ENCODE results near the genes ATRIP, UCN2 and LAMB2.

GRCh38 chr3:48426954-48428094 lies 2.6 kb downstream of the PLXNB1 start:
- PRO-cap, 4 experiments, result peak in 3 of 4 experiments; most common plus-strand start chr3:48427294 (in 3)
- RAMPAGE, long total RNA, 4 experiments, result no peak in any of the 4 experiments

- PRO-cap, 4 experiments, result peak in 4 of 4 experiments; most common plus-strand start chr3:48446779 (in 3); most common minus-strand start chr3:48446611 (in 4)
- RAMPAGE, long total RNA, 4 experiments, result no peak in any of the 4 experiments
Measured at GRCh38 chr3:48445941-48447270, at the start of gene ATRIP. ATRIP (plus strand) TSS chr3:48446737.

GRCh38 chr3:48555167-48555998 lies 1.2 kb downstream of the PFKFB4 start:
- PRO-cap, 4 experiments, result no peak in any of the 4 experiments
- RAMPAGE, long total RNA, 4 experiments, result no peak in any of the 4 experiments

DNA sequence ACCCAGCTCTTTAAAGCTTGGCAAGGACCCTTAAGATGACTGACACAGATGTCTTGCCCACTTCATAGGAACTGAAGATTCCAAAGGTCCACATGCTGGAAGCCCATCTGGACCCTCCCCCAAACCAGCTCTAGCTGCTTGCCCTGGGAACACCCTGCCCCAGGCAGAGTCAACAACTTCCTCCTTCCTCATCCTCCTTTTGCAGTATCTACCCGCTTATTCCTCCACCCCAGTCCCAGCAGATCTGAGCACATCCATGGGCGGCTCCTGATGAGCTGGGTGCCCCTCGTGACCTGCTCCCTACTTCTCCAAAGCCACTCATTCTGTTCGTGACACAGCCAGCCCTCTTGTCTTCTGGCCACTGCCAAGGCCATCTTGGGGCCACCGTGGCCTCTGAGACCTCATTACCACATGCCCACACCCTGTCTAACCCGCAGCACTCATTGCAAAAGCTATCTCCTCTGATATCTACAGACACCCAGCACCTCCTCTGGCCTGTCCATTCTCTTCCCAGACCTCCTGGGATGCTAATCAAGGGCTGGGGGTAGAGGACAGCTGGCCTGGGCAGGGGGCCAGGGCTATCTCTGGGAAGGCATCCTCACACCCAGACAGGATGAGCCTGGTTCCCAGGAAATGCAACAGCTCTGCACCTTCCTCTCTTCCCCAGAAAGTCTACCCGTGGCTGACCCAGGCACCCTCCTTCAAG lies 2.1 kb upstream of the PFKFB4 start:
- PRO-cap, 4 experiments, result no peak in any of the 4 experiments
- RAMPAGE, long total RNA, 4 experiments, result no peak in any of the 4 experiments

DNA sequence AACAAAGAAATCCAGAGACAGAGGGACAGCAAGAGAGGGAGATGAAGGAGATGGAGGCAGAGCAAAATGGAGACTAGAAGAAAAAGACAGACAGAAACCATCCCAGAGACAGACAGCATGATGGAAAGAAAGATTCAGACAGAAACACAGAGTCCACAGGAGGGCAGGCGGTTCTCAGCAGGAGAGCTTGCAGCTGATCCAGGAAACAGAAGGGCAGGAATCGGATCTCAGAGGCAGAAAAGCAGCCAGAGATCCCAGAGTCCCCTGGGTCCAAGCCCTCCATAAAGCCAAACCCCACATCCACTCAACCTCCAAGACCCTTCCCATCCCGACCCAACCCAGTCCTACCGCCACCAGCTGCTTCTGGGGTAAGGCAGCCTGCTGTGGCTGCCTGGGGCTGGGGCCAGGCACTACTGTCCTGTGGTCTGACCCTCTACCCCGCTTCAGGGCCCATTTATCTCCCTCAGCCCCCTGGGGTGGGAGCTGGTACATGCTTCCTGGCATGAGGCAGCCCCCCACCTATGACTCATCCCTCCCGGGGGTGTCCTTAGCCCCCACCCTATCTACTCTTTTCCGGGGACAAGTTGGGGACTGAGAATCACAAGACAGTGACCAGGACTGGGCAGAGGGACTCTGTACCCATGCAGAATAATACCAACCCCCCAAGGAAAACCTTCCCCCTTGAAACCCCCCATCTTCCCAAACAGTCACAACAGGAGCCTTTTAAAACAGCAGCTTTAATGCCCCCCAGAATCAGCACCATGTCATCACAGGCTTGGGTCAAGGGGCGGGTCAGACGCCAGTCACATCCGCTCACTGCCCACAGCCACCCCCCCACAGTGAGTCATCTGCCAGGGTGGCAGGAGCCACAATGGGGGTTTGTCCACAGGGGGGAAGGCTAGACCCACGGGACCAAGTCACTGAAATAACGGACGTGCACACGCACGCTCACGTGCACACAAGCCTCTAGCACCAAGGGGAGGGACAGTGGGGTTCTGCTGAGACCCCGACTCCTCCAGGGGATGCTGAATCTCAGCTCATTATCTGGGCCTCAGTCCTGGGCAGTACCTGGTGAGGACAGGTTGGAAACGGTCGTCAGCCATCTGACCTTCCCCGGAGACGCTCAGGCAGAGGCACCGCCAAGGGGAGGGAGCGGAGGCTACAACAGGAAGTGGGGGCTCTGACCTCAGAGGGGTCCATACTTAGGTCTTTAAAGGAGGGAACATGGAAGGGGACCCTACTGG lies at the start of gene UCN2:
Gene UCN2 (minus strand): TSS at position 427 of the 1,244 bp plus-strand sequence.
- PRO-cap, 4 experiments, result no peak in any of the 4 experiments
- RAMPAGE, long total RNA, 4 experiments, result no peak in any of the 4 experiments

GRCh38 chr3:48594336-48594759 lies 781 bp downstream of the COL7A1 start:
- PRO-cap, 4 experiments, result no peak in any of the 4 experiments
- RAMPAGE, long total RNA, 4 experiments, result no peak in any of the 4 experiments

DNA sequence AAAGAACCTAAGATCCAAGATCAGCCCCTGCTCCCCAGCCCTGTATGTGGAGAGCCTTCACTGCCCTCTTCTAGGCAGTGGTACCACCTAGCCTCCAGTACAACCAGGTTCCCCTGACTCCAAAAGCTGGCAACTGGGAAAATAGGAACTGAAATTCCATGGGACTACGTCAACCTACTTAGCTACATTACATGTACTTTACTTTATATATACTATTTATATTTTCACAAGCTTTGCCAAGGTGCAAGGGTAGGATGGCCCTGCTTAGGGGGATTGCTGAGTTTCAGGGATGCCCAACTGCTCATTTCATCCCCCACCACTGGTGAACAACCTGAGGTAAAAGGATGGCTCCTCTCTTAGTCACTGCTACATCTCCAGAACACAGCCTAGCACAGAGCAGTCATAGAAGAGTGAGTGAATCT lies 6.6 kb upstream of the NCKIPSD start:
- PRO-cap, 4 experiments, result peak in 2 of 4 experiments; most common plus-strand start position 122 of the sequence (in 1)
- RAMPAGE, long total RNA, 4 experiments, result no peak in any of the 4 experiments

DNA sequence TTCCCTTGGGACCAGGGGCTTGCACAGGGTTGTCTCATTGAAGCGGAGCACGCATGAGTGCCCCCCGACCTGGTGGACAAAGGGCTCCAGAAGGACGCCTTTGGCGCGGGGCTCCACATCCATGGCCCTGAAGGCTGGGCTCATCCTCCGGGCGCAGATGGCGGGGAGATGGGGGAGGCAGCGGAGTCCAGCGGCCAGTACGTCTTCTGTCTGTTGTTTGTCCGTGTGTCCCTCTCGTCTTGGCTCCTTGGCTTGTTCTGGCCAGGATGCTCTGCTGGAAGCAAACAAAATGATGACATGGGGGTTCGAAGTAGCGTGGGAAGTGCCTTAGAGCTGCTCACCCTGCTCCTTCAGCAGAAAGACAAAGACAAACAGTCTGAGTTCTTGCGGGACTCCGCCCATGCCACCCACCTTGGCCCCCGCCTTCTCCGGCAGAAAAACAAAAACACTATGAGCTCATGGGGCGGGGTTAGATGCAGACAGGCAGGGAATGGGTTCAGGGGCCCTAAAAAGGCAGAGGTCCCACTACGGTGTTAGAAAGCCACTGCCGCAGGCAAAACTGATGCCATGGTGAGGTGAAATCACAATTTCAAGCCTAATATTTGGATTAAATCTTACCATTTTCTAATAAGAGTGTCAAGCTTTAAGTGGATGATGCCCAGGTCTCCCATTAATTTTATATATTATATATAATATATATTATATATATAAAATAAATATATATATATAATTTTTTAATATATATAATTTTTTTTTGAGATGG lies 9.6 kb upstream of the NCKIPSD start:
- PRO-cap, 4 experiments, result peak in 1 of 4 experiments; most common minus-strand start position 259 of the sequence (in 1)
- RAMPAGE, long total RNA, 4 experiments, result no peak in any of the 4 experiments

DNA sequence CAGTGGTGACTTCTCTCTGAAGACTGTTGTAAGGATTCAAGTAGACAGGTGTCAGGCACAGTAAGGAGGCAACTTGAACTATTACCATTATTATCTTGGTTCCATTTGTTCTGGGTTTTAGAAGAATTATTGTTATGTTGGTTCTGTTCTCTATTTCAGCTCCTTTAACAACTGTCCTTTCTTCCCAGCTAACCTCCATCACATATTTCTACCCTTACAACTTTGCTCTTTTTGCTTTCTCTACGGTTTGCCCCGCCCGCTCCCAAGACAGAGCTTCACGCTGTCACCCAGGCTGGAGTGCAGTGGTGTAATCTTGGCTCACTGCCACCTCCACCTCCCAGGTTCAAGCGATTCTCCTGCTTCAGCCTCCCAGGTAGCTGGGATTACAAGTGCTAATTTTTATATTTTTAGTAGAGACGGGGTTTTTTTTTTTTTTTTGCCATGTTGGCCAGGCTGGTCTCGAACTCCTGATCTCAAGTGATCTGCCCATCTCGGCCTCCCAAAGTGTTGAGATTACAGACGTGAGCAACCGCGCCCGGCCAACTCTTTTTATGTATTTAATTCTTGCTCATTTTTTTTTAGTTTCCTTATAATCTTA lies 51.3 kb downstream of the PRKAR2A start:
- PRO-cap, 4 experiments, result no peak in any of the 4 experiments
- RAMPAGE, long total RNA, 4 experiments, result no peak in any of the 4 experiments

DNA sequence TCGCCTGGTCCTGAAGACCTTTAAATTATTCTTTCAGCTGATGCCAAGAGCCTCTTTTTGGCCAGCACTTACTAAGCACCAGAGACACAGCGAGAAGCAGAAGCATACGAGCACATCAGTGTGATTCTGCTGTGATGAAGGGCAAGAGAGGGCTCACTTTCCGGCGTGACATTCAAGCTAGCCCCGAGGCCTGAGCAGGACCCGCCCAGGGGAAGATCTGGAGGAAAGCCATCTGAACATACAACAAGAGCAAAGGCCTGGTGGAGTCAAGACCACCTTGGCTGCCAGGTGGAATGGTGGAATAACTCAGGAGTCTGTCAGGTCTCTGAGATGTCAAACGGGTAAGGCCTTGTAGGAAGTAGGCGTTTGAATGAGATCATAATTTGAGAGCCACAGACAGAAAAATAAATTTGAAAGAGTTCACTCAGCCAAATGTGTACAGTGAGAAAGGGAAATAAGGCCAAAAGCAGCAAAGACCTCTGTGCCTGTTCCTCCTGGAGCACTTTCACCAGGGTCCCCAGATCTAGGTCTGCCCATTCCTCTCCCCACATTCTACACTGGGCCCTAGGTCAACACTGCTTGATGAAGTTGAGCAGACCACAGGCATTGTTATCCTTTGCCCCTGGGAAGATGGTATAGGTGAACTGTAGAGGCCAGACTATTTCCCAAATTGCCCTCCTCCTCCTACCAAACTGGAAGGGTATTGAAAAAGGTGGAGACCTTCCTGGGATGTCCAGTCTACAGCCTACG lies 569 bp upstream of the PRKAR2A start:
- PRO-cap, 4 experiments, result no peak in any of the 4 experiments
- RAMPAGE, long total RNA, 4 experiments, result no peak in any of the 4 experiments

DNA sequence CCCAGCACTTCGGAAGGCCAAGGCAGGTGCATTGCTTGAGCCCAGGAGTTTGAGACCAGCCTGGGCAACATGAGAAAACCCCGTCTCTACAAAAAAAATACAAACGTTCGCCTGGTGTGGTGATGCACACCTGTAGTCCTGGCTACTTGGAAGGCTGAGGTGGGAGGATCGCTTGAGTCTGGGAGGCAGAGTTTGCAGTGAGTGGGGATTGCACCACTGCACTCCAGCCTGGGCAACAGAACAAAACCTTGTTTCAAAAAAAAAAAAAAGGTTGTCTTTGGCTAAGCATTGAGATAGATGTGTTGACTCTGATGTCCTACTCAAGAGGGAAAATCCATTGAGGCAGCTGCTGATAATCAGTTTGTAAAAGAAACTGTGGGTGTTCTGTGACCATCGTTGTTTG lies 9.0 kb upstream of the P4HTM start:
- PRO-cap, 4 experiments, result peak in 2 of 4 experiments; most common plus-strand start position 191 of the sequence (in 2)
- RAMPAGE, long total RNA, 4 experiments, result no peak in any of the 4 experiments

- PRO-cap, 4 experiments, result peak in 4 of 4 experiments; most common plus-strand start chr3:48989885 (in 3); most common minus-strand start chr3:48989736 (in 4)
- RAMPAGE, long total RNA, 4 experiments, result no peak in any of the 4 experiments
Measured at GRCh38 chr3:48989619-48989994, 434 bp upstream of the P4HTM start.

DNA sequence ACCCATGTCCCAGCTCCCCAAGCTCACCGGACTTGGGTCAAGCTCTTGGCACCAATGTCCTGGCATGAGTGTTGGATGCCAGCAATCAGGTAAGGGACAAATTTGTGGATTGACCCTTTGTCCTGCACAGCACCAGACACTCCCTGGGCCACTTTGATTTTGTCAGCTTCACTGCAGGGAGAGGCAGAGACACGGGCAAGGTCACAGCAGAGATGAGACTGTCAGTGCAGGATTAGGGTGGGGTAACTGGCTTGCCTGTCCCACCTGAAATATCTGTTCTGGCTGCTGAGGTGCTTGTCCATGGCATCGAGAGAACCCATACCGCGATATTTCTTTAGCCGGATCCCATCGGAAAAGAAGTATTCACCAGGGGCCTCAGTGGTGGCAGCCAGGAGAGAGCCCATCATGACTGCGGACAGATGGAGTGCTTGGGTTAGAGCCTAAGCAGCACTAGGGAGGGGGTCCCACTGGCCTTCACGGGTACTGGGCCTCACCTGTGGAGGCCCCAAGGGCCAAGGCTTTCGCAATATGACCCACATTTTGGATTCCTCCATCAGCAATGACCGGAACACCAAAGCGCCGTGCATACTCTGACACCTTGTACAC lies 2.8 kb downstream of the NDUFAF3 start:
- PRO-cap, 4 experiments, result no peak in any of the 4 experiments
- RAMPAGE, long total RNA, 4 experiments, result no peak in any of the 4 experiments

DNA sequence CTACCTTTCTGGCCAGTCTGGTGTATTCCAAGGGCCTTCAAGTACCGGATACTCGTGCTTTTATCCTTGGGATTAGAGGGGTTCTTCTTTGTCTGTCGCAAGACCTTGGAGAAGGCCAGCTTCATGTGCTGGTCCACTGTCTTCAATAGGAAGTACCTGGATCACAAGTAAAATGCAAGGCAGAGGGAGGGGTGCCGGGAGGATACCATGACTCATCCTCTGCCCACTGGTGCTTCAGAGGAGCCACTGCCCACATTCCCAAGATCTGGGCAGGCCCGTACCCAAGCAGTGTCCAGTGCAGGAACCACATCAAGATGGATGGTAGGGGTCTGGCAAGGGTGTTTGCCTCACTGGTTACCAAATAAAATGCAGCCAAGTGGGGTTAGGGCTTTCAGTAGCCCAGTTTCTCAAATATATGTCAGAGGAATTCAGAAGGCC lies 3.4 kb upstream of the IMPDH2 start:
- PRO-cap, 4 experiments, result no peak in any of the 4 experiments
- RAMPAGE, long total RNA, 4 experiments, result no peak in any of the 4 experiments

- PRO-cap, 4 experiments, result no peak in any of the 4 experiments
- RAMPAGE, long total RNA, 4 experiments, result no peak in any of the 4 experiments
Measured at GRCh38 chr3:49063150-49063632, 30.7 kb downstream of the QRICH1 start.

- PRO-cap, 4 experiments, result peak in 4 of 4 experiments; most common plus-strand start chr3:49132672 (in 3); most common minus-strand start chr3:49133046 (in 4)
- RAMPAGE, long total RNA, 4 experiments, result start-site peak on the minus strand in 4 of 4 experiments, at chr3:49133005-49133051 at its widest, 526 to 798 reads per replicate
Measured at GRCh38 chr3:49131971-49133309, at the start of gene LAMB2. LAMB2 (minus strand) TSS chr3:49133050.

- PRO-cap, 4 experiments, result no peak in any of the 4 experiments
- RAMPAGE, long total RNA, 4 experiments, result no peak in any of the 4 experiments
Measured at GRCh38 chr3:49162216-49163067, 3.7 kb downstream of the CCDC71 start.

- PRO-cap, 4 experiments, result no peak in any of the 4 experiments
- RAMPAGE, long total RNA, 4 experiments, result no peak in any of the 4 experiments
Measured at GRCh38 chr3:49279236-49279890, 2.3 kb upstream of the C3orf62 start.

- PRO-cap, 4 experiments, result no peak in any of the 4 experiments
- RAMPAGE, long total RNA, 4 experiments, result no peak in any of the 4 experiments
Measured at GRCh38 chr3:49411086-49411361, 752 bp downstream of the RHOA start.

DNA sequence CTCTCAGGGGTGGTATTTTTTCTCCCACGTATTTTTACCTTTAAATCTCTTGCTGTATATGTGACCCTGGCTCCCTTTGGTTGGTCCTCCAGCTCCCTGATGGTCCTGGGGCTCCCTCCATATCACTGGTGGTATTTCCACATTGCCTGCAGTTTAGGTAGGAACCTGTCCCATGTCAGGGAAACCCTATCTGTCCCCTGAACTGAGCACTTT lies 27.9 kb downstream of the DAG1 start:
- PRO-cap, 4 experiments, result no peak in any of the 4 experiments
- RAMPAGE, long total RNA, 4 experiments, result no peak in any of the 4 experiments